REH cell (cell line): Measurements from ENCODE around the gene GRIK4.

DNA sequence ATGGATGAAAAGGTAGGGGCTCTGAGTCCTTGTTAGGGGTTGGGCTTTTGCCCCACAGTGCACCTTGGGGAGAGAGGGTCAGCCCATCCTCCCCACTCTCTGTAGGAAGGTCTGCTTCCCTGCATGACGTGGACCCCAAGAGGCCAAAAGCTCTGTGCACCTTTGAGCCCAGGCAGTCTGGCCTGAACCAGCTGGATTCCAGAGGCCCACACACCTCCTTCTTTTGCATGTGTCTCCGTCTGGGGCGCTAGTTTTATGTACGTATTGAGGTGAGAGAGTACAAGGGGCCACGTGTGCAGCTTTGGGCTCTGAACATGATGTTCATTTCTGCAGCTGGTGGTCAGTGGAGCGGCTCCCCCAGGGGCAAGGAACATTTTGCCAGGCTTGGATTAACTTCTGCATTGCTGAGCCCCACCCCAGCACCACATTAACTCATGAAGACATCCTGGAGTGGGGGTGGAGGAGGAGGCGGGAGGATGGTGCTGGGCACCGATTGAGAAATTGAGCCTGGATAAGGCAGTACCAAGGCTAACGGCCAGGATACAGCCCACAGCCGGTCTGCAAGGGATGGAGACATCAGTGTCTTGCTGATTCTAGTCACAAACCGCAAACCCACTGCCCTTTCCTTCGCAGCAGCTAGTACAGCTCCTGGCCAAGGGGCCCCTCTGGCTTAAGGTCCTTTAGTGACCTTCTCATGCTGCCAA lies 13.8 kb downstream of the USP2 start:
- PRO-cap, result no peak

GRCh38 chr11:119683700-119684115 lies 45.3 kb downstream of the NECTIN1 start:
- PRO-cap, result no peak

DNA sequence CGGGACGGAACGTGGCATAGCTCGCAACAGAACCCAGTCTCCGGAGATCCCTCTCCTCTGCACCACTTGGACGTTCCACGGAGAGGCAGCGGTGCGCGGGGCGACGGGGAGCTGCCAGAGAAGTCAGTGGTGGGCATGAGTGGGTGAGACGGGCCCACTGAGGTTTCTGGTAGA lies 572 bp upstream of the NECTIN1 start:
- PRO-cap, result no peak

GRCh38 chr11:119729969-119730328 lies 949 bp upstream of the NECTIN1 start:
- PRO-cap, result no peak

- PRO-cap, result no peak
Measured at GRCh38 chr11:119752865-119753413, 23.9 kb upstream of the NECTIN1 start.

DNA sequence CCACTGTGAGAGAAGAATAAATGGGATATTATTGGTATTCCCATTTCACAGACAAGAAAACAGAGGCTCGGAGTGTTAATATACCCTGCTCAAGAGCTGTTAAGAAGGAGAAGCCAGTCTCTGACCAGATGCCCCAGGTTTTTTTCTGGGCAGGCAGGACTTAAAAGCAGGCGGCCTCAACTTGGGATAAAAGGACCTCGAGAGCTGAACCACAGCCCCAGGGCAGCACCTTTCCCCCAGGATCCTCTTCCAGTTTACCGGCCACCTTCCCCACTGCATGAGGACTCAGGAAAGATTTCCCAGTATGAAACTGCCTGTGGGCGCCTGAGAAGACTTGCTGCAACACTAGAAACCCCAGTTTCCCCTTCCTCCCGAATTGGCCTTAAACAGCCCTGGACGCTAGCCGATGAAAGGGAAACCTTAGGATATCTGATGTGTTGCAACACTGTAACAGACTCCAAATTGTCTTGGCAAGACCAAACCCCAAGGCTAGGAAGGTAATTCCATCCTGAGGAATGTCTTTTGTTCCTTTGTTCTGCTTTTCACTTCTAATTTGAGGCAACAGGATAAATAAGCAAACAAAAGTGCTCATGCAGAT lies 173.6 kb downstream of the TRIM29 start:
- PRO-cap, result no peak

DNA sequence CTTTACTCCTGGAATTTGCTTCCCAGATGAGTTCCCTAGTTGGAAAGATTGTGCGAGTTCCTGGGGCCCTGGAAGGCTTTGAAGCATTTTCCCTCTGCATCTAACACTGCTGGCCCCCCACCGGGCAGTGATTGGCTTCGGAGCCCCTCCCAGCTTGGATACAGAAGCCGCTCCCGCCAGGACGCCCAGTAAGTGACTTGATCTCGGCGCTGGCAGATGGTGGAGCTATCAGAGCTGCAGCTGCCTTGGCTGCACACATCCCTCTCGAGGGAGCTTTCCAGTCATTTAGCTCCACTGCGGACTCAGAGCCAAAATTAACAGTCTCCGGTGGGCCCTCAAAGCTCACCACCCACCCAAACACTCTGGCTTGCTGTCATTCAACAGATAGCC lies 162.4 kb downstream of the TRIM29 start:
- PRO-cap, result no peak

DNA sequence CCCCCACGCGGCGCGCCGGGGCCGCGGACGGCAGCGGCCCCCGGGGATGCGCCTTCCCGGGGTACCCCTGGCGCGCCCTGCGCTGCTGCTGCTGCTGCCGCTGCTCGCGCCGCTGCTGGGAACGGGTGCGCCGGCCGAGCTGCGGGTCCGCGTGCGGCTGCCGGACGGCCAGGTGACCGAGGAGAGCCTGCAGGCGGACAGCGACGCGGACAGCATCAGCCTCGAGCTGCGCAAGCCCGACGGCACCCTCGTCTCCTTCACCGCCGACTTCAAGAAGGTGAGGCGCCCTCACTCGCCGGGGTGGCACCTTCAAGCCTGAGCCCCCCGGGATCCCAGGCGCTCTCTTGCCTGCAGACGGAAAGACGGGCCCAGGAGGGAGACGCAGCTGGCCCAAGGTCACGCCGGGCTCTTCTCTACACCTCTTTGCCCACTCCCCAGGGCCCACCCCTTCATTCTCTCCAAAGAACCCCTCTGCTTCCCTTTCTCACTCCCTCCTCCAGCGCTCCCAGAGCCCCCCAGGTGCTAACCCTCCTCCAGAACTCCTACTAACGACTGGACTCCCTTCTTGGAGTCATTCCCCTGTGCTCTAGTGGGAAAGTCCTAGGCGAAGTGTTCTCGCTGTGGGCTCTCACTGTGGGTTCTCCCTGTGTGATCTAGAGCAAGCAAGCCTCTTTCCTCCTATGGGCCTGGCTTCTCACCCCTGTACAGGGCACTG lies 559 bp downstream of the OAF start:
- PRO-cap, result no peak

DNA sequence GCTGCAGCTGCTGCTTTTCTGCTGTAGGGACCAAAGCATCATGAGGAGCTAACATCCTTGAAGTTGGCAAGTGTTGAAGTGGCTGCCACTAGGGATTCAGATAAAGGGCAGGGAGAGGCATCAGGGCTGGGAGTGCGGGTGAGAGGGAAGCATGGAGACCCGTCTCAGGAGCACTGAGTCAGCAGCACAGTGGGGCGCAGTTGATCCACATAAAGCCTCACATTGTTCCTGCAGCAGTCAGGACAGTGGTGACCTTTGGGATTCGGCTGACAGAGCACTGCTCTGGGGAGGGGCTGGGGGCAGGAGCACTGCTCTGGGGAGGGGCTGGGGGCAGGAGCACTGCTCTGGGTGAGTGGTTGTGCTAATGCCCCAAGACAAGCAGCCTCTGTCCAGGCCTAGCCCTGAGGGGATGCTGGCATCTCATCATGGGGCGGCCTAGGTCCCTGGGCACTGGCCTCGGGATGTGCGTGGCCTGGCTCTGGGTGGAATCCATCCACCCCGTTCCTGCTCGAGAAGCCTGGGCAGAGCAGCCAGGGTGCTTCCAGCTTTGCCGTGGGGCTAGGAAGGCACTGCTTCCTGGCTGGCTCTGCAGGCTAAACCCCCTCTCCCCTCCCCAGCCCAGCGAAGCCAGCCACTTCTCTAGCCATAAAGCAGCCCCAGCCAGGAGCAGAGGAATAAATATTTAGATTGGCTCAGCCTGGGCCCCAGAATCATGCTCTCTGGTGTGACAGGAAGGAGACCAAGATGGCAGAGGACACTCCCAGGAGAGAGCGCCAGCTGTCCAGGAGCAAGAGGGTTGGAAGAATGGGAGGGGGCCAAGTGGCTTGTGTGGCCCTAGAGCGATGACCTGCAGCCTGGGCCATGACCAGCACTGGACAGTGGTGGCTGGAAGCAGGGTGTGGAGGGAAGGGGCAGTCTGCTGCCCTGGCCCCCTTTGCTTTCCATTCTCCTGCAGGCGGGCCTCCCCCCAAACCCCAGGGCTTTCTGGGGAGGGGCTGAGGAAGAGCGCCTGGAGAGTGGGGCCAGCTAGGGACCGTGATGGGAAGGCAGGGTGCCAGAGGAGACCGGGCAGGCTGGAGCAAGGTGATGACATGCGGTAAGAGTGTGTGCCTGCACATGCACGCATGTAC lies 7.4 kb downstream of the OAF start:
- PRO-cap, result no peak

GRCh38 chr11:120233641-120233993 lies 6.3 kb upstream of the POU2F3 start:
- PRO-cap, result no peak

- PRO-cap, result no peak
Measured at GRCh38 chr11:120364958-120365285, 28.7 kb downstream of the ARHGEF12 start.

- PRO-cap, result no peak
Measured at GRCh38 chr11:120431651-120432019, 79.9 kb upstream of the GRIK4 start.

DNA sequence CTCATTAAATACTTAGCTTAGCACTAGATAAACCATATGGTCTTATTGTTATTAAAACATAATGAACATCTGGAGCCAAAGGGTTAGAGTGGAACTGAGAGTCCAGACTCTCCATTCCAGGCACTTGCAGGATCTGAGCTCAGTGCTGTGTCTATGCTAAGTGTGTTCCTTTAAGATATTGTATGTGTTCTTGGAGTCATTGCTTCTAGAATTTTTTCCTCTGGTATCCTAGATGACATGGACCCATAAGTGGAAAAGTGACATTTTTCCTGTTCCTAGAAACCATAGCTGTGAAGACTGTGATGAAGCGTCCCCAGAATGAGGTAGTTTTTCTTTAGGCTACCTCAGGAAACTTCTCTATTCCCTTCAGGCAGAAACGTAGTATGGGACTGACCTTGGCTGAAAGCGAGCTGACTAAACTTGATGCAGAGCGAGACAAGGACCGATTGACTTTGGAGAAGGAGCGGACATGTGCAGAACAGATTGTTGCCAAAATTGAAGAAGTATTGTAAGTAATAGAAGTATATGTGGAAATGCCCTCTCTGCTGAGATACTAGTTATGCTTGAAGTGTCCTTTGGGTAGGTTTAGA lies 64.9 kb upstream of the GRIK4 start:
- PRO-cap, result no peak

DNA sequence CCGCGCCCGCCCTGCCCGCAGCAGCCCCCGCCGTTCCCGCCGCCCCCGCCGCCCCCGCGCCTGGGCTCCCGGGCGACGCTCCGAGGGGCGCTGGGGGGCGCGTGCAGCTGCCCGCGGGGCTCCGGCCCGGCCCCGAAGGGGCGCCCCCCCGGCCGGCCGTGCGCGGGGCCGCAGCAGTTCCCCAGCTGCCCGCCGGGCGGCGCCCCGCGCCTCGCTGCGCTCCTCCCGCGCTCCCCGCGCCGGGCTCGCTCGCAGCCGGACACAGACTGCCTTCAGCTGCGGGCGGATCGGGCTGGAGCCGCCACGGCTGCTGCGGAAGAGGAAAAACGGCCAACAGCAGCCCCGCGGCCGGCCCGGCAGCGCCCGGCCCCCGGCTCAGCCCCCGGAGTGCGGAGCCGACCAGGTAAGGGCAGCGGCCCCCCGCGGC lies at the start of gene GRIK4:
Gene GRIK4 (plus strand): TSS at position 264 of the 427 bp plus-strand sequence.
- PRO-cap, result no peak

- PRO-cap, result no peak
Measured at GRCh38 chr11:120562847-120563444, 51.4 kb downstream of the GRIK4 start.

DNA sequence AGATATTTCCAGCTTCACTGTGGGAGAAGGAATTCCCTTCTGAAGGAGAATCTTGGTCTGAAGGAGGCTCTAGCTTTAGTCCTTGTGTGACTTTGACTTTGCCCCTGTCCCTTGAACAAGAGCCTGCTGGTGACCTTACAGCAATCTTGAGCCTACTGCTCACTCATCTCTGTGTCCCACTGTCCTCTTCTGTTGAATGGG lies 10.5 kb downstream of the TECTA start:
- PRO-cap, result no peak

GRCh38 chr11:121226426-121226803 lies 66.2 kb upstream of the SC5D start:
- PRO-cap, result no peak

- PRO-cap, result no peak
Measured at GRCh38 chr11:121293340-121293658, 728 bp downstream of the SC5D start.

- PRO-cap, result no peak
Measured at GRCh38 chr11:121337603-121338445, 45.3 kb downstream of the SC5D start.

GRCh38 chr11:121543215-121543917 lies 91.3 kb downstream of the SORL1 start:
- PRO-cap, result no peak